SK-MEL-5 (cell line): ENCODE measurements around a stretch of chr15.

DNA sequence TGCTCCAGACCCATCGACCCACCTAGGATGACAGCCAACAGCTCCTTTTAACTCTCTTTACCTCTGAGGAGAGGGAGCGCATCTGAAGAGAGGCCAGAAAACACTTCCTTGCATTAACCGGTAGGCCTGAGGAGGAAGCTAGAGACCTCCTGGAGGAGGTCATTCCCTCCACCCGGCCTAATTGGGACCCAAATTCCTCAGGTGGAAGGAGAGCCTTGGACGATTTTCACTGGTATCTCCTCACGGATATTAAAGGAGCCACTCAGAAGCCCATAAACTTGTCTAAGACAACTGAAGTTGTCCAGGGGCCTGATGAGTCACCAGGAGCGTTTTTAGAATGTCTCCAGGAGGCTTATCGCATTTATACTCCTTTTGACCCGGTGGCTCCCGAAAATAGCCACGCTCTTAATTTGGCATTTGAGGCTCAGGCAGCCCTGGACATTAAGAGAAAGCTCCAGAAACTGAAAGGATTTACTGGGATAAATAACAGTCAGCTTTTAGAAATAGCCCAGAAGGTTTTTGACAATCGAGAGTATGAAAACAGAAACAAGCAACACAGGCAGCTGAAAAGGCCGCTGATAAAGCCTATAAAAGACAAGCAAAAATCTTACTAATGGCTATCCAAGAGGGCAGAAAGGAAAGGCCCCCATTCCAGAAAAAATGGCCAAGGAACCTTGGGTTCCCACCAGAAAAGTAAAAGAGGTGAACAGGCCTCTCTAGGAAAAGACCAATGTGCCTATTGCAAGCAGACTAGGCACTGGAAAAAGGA, 4.2 kb downstream of the DET1 start:
RAMPAGE:
- cytosol, long total RNA = no peak
- long total RNA = no peak
- nucleus, long total RNA = no peak

RAMPAGE:
- cytosol, long total RNA = no peak
- long total RNA = no peak
- nucleus, long total RNA = no peak
Measured at GRCh38 chr15:88623067-88623612, 2.0 kb downstream of the AEN start.

RAMPAGE:
- cytosol, long total RNA = no peak
- long total RNA = no peak
- nucleus, long total RNA = no peak
Measured at GRCh38 chr15:88635479-88636605, 3.0 kb upstream of the ISG20 start.

RAMPAGE:
- cytosol, long total RNA = no peak
- long total RNA = no peak
- nucleus, long total RNA = no peak
Measured at GRCh38 chr15:88716822-88717224, 78.0 kb downstream of the ISG20 start.

DNA sequence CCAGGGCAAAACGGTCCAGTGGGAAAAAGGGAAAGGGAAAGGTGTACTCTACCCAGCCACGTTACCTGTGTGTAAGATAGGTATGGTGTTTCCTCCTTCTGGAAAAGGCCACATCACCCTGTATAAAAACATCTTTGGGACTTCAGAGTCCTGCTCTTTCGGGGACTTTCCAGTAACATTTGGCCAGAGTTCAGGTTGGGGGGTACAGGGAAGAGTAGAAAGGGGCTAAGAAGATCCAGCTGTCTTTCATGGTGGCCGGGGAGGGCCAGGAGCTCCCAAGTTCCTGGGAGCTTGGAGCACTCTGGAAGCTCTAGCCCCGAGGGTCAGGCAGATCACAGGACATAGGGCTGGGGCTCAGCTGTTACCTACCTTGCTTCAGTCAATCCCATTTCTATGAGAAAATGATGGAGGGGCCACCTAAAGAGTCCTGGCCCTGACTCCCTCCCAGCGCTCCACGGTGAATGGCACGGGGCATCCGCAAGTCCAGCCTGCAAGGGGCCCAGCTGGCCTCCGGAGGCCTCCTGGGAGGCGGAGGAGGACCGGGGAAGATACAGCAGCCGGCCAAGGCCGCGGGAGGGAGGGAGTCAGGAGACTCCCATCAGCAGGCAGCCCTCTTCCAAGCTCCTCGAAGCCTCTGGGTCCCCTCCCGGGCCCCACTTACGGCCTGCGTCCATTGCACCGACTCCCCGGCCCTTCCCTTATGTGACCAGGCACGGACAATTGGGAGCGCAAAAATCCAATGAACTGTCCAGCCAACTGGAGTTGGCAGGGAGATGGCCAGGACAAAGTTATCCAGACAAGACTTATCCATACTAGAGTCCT, 909 bp downstream of the MFGE8 start:
RAMPAGE:
- cytosol, long total RNA = no peak
- long total RNA = no peak
- nucleus, long total RNA = no peak

RAMPAGE:
- cytosol, long total RNA = no peak
- long total RNA = no peak
- nucleus, long total RNA = no peak
Measured at GRCh38 chr15:89052513-89052828, 35.8 kb upstream of the ABHD2 start.

GRCh38 chr15:89103991-89104969, 16.0 kb downstream of the ABHD2 start:
RAMPAGE:
- cytosol, long total RNA = no peak
- long total RNA = no peak
- nucleus, long total RNA = no peak

GRCh38 chr15:89105097-89105549, 16.9 kb downstream of the ABHD2 start:
RAMPAGE:
- cytosol, long total RNA = no peak
- long total RNA = no peak
- nucleus, long total RNA = no peak

RAMPAGE:
- cytosol, long total RNA = no peak
- long total RNA = no peak
- nucleus, long total RNA = no peak
Measured at GRCh38 chr15:89111733-89112881, 23.9 kb downstream of the ABHD2 start.

DNA sequence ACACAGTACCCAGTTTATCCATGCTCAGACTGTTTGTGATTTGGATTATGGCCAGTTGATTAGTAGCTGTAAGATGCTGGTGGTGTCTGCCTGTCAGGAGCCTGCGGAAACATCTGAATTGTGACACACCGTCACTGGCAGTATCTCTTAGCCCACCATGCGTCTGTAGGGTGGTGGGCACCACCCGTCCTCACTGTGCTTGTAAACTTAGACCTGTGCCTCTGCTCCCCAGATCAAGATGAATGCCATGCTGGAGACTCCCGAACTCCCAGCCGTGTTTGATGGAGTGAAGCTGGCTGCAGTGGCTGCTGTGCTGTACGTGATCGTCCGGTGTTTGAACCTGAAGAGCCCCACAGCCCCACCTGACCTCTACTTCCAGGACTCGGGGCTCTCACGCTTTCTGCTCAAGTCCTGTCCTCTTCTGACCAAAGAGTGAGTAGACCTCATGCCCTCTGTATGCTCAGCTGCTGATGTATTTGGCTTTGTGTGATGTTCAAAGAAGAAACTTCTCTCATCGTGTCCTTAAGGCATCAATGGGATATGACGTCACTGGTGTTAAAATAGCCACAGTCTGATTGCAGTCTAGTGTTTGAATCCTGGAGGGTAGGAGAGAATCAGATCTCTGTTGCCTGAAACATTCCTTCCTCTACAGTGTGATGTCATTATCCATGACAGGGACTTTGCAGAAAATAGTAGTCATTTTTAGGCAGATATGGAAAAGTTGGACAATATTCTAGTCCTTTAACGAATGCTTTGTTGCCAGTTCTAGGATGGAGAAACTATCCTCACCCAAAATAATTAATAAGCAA, 28.0 kb downstream of the ABHD2 start:
RAMPAGE:
- cytosol, long total RNA = no peak
- long total RNA = no peak
- nucleus, long total RNA = no peak

RAMPAGE:
- cytosol, long total RNA = no peak
- long total RNA = no peak
- nucleus, long total RNA = no peak
Measured at GRCh38 chr15:89125164-89125979, 37.1 kb downstream of the ABHD2 start.

RAMPAGE:
- cytosol, long total RNA = no peak
- long total RNA = no peak
- nucleus, long total RNA = no peak
Measured at GRCh38 chr15:89127900-89128780, 39.9 kb downstream of the ABHD2 start.

GRCh38 chr15:89155612-89156134, 65.7 kb downstream of the RLBP1 start:
RAMPAGE:
- cytosol, long total RNA = no peak
- long total RNA = no peak
- nucleus, long total RNA = no peak

GRCh38 chr15:89157867-89158533, 63.4 kb downstream of the RLBP1 start:
RAMPAGE:
- cytosol, long total RNA = no peak
- long total RNA = no peak
- nucleus, long total RNA = no peak

DNA sequence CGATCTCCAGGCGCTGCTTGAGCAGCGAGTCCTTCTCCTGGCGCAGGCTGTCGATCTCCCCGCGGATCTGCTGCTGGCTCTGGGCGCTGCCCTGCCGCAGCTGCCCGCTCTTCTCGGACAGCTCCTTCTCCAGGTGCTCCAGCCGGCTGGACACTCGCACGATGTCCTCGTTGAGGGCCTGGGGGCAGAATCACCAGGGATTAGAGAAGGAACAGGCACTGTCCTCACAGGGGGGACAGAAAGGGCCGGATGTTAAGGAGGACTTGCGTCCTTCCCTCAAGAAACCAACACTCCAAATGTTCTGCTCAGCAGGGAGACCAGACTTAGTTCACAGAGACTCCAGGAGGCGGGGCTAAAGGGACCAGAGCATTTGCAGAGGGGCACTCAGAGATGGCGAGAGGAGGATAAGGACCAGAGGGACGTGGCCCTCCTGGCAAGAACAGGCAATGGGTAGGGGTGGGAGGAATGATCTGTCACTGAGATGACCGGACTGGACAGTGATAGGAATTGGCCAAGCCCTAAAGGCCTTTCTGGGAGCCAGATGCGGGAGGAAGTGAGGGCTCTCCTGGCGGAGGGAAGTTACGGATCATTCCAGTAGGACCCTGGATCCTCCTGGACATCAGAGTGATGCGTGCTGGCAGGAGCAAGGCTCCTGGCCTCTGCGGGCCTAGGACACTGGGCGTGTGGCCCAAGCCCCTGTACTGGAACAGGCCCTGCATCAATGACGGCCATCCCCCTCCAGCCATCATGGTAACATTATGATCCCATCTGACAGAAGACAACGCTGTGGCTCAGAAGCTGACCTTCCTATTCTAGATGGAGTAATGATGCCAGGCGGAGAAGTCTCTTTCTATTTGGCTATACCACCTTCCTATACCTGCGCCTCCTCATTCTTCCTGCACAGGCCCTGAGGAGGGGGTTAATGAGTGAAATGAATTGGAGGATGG, 23.5 kb downstream of the KIF7 start:
RAMPAGE:
- cytosol, long total RNA = no peak
- long total RNA = no peak
- nucleus, long total RNA = no peak

RAMPAGE:
- cytosol, long total RNA = no peak
- long total RNA = no peak
- nucleus, long total RNA = no peak
Measured at GRCh38 chr15:89669283-89669750, 9.8 kb downstream of the PLIN1 start.

DNA sequence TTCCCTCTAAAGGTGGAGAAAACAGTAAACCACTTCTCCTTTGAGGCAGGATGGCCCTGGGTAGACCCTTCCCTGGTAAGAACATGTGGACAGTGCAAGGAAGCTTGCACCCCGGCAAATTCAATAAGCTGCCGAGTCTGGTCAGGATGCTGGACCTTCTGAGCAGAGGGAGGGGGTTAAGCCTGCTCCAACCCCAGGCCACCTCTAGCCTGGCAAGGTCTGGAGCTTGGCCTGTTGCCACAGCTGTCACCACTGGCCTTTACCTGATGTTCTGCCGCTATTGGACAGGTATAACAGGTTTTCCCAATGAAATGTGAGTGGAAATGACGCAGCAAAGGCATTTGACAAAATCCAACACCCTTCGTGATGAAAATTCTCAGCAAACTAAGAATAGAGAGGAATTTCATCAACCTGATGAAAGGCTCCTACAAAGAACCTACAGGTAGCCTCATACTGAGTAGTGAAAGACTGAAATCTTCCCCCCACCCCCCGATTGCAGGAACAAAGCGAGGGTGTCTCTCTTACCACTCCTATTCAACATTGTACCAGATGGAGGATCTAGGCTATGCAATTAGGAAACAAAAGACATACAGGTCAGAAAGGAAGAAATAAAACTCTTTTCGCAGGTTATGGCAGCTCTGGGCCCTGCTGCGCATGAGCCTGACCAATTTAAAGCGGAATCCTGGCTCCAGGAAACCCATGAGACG, 812 bp upstream of the MESP1 start:
RAMPAGE:
- cytosol, long total RNA = no peak
- long total RNA = no peak
- nucleus, long total RNA = no peak

GRCh38 chr15:89811845-89812835, 2.5 kb downstream of the ANPEP start:
RAMPAGE:
- cytosol, long total RNA = no peak
- long total RNA = no peak
- nucleus, long total RNA = no peak

DNA sequence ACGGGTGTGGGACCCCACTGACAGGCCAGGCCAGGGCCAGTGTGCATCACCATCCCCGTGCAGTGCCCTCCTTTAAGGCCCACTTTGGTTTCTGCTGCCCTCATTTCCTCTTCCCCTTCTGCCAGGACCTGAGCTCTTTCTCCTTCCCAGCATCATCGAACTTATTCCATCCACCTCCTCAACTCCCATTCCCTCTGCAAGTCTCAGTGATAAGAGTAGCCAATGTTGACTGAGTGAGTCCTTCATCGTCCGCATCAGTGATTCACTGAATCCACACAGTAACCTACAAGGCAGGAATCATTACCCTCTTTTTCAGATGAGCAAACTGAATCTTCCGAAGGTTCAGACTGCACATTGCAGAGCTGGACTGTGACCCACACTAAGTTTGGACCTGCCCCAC, 14.9 kb upstream of the ANPEP start:
RAMPAGE:
- cytosol, long total RNA = no peak
- long total RNA = no peak
- nucleus, long total RNA = no peak

DNA sequence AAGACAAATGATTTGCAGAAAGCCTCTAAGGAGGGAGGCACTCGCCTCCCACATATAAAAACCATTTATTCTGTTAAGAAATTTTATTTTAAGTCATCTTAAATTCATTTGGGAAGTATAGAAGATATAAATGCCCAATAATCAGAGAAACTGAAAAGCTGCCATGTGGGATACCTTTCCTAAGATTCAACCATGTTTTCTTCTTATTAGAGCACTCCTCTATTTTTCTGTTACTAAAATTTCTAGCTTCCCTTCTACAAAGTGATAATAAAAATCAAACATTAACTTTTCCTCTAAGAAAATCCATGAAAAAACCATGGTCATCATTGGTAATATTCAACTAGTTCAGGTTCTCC, 36.4 kb downstream of the AP3S2 start:
RAMPAGE:
- cytosol, long total RNA = no peak
- long total RNA = no peak
- nucleus, long total RNA = no peak